WTC11 (cell line): ENCODE data around the genes TMEM119 and TRPV4.

DNA sequence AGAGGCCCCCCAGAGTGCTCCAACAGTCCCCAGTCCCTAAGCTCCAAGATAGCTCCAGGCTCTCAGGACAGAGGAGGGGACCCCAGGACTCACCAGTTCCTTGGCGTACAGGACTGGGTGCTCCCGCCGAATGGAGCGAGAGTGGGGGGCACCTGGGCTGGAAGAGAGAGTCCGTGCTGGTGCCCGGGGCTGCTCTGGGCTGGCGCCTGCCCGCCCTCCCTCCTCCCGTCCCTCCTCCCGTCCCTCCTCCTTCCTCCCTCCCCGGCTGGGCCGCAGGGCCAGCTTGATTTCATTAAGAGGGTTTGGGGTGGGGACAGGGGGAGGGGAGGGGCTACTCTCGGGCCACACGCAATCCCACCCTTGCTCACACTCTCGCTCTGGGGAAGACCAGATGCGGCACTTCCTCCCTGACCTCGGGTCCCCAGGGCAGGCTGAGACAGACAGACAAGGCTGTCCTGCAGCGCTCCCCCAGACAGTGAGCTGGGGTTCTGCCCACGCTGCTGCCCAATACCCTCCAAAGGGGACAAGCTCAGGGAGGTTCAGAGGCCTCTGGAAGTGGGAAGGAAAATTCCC, at the start of gene TMEM119:
Gene TMEM119 (minus strand): TSS at position 208 of the 573 bp plus-strand sequence.
- PRO-cap = no peak

DNA sequence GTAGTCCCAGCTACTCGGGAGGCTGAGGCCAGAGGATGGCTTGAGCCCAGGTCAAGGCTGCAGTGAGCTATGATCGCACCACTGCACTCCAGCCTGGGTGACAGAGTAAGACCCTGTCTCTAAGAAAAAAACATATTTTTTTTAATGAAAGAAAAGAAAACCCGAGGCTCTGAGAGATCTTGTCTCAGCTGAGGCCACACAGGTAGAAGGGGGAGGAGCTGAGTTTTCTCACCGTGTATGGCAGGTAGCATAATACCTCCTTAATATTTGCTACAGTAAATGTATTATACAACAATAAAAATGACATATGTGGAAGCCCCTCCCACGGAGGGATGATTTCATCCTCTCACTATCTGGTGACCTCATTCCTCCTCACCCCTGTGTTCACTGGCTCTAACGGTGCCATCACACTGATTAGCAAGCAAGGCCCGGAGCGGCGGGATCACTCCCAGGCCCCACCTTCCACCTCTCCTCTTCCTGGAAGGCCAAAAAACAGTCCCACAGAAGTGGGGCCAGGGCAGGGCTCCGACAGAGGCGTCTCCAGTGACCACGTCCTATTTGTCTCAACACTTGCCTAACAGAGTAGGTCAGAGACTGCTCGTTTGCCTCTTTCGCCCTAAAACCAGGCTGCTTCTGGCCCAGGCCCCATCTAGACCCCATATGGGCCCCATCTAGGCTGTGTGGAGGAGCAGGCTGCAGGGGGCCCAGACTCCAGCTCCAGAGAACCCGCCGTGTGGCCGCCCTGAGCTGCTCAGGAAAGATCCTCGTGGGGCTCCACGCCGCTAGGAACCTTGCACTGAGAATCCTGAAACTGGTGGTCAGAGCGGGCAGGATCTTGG, 3.9 kb downstream of the SELPLG start:
- PRO-cap = no peak

- PRO-cap = no peak
These were observed 659 bp upstream of the SELPLG start for GRCh38 chr12:108634294-108634812.

DNA sequence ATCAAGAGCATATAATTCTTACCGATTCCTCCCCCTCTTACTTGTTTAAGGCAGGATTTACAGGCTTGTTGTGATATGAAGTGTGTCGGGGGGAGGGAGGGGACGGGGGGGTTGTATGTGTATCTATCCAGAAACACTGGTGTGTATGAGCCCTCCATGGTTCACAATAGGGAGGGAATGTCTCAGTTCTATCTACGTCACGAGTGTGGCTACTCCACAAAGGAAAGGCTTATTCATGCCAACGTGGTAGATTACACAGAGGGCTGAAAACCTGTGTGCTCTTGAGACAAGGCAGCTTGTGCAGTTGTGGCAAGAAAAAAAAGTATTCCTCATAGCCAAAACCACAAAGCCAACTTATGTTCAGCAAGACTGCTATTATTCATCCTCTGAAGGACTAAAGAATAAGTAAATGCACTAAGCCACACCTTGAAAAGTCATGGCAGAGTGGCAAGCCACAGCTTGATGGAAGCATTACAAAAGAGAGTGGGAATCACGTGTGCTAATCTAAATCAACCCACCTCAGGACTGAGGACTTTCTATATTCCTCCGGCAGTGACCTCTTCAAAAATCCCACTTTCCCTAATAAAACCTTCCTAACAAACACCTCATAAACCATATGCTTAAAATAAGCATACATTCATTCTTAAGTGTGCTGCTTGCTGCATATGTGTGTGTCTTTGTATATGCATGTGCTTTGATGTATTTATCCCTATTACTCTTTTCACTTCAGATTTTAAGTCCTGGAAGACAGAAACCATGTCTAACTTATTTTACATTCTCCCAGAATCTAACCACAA, 34.8 kb downstream of the CORO1C start:
- PRO-cap = no peak

GRCh38 chr12:108772197-108772480, 40.8 kb upstream of the CORO1C start:
- PRO-cap = no peak

- PRO-cap = no peak
These were observed 53.4 kb upstream of the CORO1C start for GRCh38 chr12:108784706-108785109.

- PRO-cap = no peak
These were observed 59.8 kb downstream of the SSH1 start for GRCh38 chr12:108797627-108798019.

DNA sequence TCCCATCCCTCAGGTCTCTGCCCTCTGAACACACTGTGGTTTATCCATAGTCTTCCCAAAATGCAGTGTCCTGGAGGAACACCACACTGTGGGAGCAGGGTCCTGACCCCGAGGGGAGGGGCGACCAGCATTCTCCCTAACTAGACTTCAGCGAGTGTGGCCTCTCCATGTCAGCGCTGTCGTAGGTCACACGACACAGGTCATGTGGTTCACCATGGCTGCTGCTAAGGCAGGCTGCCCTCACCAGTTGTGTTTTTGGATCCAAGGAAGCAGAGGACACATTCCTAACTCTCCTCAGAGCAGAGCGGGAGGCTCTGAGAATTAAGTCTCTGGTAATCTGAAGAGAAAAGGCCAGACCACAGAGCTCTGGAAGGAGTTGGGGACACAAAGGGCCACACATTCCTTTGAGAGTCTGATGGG, 50.4 kb downstream of the SSH1 start:
- PRO-cap = no peak

GRCh38 chr12:108852307-108853233, 4.8 kb downstream of the SSH1 start:
- PRO-cap = no peak

GRCh38 chr12:108858372-108859082, 1.1 kb upstream of the SSH1 start:
- PRO-cap = unidirectional peak, plus-strand start at chr12:108858578

- PRO-cap = no peak
These were observed 4.6 kb upstream of the SSH1 start for GRCh38 chr12:108861832-108862435.

GRCh38 chr12:109163119-109163445, 46.7 kb downstream of the ACACB start:
- PRO-cap = no peak

- PRO-cap = bidirectional peak, plus-strand start at chr12:109291774, minus-strand start at chr12:109291541
These were observed 17.4 kb downstream of the FOXN4 start for GRCh38 chr12:109291176-109292525.

DNA sequence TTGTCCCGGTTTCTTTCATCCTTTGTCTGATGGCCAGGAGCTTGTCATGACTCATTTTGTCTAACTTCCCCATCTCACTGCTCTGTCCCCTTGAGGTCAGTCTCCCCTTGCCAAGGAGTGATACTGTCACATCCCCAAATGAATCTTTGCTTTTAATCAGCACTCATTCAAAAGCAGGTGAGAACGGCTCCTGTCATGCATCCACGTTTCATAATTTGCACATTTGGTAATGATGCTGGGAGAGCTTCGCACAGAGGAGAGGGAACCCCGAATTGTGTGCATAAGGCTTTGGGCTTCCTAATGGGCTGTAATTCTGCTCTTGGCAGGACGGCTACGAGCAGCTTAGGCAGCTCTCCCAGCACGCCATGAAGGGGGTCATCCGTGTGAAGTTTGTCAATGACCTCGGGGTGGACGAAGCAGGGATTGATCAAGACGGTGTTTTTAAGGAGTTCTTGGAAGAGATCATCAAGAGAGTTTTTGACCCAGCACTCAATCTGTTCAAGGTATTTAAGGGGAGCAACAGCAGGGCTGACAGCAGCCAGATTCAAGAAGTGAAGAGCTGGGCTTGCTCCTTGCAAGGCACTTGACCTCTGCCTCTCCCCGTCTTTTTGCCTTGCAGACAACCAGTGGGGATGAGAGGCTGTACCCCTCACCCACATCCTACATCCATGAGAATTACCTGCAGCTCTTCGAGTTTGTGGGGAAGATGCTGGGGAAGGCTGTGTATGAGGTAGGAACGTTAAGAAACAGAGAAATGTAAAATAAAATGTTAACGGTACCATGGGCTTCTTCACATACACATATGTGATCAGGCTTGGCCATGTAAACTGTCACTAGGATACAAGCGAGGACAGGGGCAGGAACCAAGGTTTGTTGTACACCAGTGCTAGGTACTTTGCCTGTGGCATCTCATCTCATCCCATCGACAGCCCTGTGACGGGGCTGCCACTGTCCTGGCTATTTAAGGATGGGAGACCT, 43.7 kb downstream of the UBE3B start:
- PRO-cap = no peak

DNA sequence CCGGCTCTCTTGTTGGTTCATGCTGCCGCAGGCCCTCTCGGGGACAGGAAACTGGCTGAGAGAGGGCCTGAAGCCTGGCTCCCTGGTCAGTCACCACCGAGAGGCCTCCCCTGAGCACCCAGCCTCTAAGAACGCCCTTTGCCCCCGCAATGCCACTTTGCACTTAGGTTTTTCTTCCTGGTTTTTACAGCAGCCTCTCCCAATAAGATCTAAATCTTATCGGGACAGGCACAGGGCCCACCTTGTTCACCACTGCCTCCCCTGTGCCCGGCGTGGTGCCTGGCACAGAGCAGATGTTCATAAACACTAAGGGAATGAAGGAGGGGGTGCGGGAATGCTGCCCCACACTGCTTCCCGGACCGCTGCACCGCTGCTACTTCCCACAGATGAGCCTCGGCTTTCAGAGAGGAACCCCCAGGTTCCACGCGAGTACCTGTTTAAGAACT, 14.6 kb downstream of the MMAB start:
- PRO-cap = no peak

- PRO-cap = no peak
These were observed 2.0 kb downstream of the MVK start for GRCh38 chr12:109575590-109576065.

DNA sequence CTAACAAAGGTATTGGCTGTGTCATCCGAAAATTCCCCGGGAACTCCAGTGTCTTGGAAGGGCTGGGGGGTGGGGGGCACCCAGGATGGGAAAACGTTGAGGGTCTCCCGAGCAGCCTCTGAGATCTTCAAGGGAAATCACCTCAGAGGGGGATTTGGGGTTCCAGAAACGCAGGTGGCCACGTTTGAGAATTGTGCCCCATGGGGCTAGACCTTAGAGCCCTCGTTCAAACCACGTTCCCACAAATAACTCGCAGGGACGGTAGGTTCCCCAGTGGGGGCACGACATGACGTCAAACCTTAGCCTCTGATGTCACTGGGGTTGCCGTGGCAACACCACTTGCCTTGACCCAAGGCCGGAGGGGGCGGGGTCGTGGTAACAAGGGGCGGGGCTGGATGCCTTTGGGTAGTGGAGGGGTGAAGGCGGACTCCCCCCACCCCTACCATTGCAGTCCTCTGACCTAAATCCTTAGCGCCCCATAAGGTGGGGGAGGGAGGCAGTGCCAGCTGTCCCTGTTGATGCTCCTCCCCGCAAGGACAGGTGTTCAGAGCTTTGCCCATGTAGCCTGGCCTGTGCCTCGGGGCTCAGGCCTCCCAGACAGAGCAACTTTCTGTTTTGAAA, 1.6 kb downstream of the FAM222A start:
- PRO-cap = no peak

DNA sequence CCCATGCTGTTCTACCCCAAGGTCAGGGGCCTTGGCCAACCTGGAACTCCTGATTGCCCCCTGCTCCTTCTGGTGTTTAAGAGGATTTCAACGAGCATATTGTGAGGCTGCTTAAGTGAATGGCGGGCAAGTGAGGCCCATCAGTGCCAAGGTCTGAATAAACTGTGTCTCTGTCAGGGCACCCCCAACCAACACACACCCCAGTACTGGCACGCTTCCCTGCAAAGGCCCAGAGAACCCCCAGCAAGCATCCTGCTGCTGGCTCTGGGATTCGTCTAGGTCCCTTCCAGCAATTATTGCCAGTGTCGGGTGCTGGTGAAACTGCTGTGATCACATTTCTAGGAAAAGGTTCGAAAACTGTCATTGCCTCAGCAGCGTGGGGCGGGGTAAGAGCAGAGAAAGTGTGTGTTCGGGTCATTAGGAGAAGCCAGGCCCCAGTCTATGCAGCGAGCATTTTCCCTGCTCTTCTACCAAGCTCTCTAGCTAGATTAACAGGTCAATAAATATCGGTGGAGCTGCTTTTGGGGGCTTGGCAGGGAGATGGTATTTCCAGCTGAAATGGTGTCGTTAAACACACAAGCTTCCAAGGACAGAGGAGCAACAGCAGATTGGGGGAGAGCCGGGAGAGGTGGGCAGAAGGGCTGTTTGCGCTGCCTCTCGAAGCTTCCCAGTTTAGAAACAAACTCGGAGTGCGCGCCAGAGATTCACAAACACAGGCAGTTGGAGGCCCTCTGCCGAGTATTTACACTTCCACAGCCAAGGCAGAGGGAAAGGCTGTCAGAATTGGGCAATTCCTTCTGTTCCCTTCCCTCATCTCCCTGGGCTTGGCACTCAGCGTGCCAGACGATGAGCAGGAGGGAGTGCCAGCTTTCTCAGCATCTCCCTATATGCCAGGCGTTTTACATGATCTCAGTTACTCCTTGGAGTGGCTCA, 2.6 kb downstream of the FAM222A start:
- PRO-cap = no peak

DNA sequence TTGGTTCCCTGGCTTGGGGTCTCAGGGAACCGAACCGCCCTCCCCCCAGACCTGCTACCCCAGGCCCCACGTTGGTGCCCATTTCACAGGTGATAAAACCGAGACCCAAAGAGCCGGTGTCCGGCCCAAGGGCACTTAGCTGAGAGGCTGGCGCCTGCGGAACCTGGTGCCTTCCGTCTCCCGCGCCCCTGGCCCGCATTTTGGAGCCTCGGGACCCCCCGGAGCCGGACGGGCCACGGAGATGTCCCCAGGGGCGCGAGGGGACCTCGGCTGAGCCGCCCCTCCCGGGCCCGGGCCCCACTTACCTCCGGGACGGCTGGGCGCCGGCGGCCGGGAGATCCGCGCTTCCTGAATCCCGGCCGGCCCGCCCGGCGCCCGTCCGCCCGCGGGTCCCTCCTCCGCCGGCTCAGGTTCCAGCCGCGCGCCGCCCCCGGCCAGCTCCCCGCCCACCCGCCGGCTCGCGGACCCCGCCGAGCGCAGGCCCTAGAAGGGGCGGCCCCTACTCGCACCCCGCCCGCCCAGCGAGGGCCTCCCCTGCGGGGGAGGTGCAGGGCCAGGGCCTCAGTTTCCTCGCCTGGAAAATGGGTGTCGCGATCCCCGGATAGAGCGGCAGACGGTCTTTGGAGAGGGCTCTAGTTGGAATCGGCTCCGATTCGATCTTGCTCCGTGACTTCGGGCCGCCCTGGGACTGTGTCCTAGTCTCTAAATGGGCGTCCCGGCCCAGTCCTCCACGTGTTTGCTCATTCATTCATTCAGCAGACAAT, at the start of gene TRPV4:
Gene TRPV4 (minus strand): TSS at position 354 of the 764 bp plus-strand sequence.
- PRO-cap = bidirectional peak, plus-strand start at position 300 of the sequence, minus-strand start at position 354 of the sequence

GRCh38 chr12:109863459-109864209, 16.7 kb downstream of the GLTP start:
- PRO-cap = no peak